ENCODE data around the gene RPS3A.

DNA sequence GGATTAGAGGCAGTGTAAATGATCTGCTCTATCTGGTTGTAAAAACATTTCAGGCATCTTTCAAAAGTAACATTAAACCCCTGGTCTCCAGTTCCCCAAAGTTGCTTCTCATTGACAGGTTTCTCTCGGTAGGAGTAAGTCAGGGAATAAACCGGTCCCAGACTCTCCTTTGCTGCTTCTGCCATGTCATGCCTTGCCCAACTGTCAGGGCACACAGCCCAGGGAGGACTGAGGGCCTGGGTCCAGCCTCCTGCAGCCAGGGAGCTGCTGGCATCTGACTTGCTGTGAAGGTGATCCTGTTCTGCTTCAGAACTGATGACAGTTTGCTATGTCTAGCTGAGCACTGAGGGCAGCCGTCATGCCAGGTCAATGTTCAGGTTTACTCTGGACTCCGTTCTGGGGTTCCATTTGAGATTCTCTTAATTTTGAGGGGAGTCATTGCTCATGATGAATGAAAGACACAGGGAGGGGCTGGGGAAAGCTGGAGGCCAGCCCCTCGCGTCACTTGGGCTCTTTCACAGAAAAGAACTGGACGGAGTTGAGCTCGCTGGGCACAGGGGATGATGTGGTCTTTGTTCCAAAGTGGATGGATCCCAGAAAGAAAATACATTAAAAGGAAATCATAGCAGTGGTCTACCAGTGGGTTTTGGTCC, 312.4 kb downstream of the ARHGAP10 start:
- PRO-cap = no peak

GRCh38 chr4:148100885-148101596, 341.2 kb downstream of the NR3C2 start:
- PRO-cap = no peak

DNA sequence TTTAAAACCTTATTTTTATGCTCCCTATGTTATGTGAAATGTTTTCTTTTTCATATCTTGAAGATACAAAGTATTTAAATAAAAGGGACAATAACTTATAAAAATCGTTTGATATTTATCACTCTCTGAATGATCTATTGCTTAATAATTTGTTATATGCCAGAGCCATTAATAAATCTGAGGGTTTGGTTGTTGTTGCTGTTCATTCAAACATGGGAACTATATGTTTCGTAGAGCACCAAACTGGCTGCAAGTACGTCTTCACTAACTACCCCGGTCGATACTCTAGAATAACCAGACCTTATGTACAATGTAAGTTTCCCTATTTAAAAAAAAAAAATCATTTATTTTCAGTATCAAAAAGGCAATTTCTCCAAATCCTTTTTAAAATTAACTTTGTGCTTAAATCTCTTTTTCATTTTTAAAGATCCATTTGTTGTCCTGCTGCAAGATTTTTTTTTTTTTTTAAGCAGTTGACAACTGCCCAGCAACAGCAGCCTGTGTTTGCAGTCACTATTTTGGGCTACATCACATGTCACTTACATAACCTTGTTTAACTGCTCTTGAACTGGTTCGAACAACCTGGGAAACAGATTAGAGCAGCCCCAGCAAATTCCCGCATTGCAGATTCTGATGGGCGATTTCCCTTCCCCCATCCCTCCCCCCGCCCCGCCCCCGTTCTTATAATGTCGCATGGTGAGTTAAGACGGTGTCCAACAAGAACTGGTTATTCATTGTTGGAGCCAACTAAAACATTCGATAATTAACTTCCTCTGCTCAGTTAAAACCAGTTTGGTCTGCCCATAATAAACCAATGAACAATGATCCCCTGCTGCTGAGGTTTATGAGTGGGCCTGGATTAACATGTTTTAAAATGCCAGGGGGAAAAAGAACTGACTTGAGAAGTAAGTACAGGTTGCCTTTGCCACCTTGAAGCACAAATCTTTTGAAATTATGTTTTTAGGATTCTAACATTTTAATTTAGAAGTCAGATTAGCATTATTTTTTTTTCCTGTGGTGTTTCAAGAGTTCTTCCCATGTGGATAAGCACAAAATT, 238.9 kb downstream of the NR3C2 start:
- PRO-cap = no peak

GRCh38 chr4:148513743-148514198, 71.6 kb upstream of the NR3C2 start:
- PRO-cap = unidirectional peak, plus-strand start at chr4:148513986

DNA sequence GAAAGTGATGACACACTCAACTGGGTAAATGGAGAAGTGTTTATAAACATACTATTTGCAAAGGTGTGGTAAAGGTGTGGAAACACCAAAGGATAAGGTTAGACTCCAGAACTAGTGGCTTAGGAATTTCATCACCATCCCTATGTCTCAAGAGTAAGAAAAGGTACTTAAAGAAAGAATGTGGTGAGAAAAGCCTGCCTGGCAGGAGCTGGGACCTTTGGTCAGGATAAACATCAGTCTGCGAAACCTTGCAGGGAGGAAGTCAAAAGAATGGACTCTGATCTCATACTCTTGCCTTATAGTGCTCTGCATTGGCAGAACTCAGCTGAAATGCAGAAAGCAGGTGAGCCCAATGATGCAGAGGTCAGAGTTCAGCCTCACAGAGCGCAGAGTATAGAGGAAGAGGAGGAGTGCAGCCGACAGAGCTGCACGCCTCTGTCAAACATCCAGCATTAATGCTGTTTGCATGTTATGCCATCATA, 97.2 kb upstream of the NR3C2 start:
- PRO-cap = no peak

DNA sequence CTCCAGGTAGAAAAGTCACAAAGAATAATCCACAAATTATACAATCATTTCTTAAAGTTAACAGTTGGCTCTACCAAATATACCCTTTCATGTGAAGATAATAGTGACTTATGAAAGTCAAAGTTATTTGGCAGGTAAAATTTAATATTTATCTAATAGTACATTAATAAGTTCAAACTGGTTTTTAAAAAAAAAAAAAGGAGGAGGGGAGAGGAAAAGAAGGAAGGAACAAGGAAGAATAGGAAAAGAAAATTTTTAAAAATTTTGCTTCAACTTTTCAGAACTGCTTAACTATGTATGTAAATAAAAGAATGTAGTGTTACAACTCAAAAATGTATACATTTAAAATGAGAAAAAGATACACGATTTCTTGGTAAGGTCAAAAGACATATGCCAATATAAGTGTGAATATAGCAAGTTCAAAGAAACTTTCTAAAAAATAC, 6.0 kb upstream of the MAB21L2 start:
- PRO-cap = no peak

DNA sequence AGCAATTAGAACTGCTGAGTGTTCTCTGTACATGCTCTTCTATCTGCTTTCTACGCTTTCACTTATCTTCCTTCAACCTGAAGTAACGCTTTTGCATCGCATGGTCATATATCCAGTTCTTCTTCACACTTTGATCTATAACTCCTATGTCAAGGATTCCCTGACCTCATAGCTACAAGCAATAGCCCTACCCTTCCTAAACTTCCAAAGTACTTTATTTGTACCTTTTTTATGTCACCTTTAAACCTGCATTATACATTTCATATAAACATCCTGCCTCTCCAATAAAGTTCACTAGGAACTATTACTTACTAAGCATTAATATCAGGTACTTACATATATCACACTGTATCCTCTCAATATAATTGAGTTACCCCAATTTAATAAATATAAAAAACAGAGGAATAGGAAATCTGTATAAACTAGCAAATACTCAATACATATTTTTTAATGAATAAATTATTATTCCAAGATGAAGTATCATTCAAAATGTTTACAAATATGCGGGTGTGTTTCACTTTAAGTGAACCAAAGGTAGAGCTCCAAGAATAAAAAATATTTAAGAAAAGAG, 67.5 kb downstream of the MAB21L2 start:
- PRO-cap = no peak

DNA sequence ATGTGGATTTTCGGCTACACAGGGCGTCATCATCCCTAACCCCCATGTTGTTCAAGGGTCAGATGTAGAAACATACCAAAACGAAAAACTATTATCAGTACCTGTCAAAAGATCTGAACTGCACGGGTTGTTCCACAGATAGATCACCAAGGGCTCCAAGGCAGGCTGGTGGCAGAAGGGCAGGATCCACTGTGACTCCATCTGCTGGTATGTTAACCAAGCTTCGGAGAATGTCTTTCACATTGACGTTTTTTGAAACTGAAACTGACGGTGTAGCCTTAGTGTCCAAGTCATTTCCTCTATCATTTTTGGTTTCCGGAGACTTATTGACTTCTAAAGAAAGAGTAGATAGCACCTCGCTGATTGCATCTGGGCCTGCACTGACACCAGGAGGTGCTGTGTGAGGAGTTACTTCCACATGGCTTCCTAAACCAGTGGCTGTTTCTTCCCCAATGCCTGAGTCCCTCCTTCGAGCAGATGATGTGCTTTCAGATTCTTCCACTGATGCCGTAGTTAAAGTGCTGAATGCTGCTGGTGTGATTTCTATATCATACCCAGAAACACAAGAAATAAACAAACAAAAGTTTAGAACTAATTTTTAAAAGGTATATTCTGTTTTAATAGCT, 186.9 kb downstream of the LRBA start:
- PRO-cap = bidirectional peak, plus-strand start at position 362 of the sequence, minus-strand start at position 203 of the sequence

DNA sequence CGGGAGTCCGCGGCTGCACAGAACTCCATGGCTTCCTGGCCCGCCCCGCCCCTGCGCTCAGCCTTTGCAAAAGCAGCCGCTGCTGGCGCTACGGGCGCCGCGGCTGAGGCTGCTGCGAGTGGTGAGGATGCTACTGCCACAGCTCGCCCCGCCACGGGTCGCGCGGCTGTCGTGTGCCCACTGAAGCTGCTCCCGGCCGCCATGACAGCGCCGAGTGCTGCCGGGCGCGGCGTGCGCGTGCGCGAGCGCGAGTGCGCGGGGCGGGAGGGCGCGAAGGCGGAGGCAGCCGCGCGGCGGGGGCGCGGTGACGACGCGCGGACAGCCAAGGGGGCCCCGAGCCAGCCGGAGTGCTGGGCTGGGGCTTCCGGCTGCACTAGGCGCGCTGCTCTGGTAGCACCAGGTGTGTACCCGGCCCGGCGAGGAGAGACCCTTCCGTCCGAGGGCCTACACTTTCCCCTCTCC, 456 bp upstream of the LRBA start:
- PRO-cap = bidirectional peak, plus-strand start at position 250 of the sequence, minus-strand start at position 203 of the sequence

DNA sequence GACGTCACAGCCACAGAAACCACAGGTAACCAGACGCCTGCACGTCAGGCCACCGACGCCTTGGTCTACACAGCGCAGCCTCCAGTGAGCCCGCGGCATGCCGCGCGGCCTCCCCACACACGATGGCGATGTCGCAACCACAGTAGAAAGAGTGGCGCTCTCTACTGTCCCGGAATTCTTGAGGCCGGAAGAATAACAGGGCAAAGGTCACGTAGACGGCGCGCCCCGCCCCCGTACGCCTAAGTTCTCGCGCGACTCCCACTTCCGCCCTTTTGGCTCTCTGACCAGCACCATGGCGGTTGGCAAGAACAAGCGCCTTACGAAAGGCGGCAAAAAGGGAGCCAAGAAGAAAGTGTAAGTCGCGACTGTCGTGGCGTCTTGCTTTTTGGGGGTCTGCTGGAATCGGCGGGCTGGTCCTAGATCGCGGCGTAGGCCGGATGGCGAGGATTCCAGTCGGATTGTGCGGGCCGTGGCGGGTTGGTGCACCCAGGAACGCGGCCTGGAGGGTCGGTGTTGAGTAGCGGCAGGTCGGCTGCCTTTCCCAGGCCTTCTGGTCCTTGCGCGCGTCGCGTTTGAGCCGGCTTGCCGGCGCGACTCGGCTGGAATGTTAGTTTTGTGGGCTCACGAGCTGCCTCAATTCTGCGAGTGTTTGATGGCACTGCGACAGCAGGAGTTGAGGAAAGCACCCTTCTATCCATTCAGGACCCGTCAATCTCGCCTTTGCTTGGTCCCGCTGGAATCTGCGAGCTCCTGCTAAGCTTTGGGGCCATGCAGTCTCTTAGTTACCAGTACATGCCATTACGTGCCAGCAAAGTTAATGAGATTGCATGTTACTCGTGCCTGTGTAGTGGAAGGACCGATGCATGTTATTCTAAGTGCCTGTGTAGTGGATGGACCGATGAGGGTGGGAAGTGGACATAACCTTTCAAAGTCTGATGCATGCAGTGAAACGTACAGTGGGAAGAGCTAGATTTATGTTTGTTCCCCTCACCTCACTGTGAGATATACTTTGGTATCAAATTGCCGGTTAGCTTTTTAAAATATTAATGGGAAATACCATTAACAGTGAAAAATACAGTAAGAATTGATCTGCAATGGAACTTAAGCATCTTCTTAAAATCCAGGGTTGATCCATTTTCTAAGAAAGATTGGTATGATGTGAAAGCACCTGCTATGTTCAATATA, at the start of gene RPS3A:
RPS3A (plus strand) TSS at position 268 of the 1,185 bp plus-strand sequence.
- PRO-cap = bidirectional peak, plus-strand start at position 261 of the sequence, minus-strand start outside the sequence

DNA sequence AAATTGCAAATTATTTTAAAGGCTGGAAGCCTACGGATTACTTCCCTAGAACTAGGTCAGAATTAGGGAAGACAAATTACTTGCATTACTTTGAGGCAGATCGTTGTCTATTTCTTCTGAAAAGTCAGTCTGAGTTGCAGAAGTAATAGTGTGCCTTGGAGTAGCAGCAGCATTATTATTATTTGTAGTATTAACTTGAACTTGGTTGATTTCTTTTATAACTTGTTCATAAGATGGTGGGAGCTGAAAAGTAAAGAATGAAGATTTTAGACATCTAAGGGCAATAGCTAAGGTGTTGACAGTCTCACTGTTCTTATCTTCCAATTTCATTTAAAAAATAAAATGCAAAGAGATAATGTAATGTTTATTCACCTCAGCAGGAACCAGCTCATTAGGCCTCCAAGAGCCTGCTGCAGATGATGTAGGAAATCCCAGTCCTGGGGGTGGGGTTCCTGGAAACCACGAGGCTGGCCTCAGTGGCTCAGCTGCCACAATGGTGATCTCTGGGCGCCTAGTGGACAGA, 77.1 kb downstream of the RPS3A start:
- PRO-cap = no peak

- PRO-cap = no peak
Measured at GRCh38 chr4:151329090-151329648, 3.8 kb upstream of the SH3D19 start.

DNA sequence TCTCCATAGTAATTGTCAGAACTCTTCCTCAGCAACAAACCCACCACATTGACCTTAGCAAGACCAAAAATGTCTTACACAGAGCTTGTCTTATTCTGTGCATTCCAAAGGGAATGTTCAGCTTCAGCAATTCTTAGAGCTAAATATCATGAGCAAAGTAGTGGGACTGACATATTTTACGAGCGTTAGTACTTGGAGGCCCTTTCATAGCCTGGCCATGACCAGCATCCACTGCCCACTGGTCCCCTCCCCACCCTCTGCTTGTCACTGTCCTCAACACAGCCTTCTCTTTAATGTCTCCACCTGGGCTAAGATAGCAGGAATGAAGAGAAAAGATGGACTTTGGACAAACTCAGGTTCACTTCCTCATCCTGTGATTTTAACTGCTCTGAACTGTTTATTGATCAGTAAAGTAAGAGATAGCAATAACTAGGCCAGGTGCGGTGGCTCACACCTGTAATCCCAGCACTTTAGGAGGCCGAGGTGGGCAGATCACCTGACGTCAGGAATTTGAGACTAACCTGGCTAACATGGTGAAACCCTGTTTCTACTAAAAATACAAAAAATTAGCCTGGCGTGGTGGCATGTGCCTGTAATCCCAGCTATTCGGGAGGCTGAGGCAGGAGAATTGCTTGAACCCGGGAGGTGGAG, 15.6 kb upstream of the SH3D19 start:
- PRO-cap = no peak

DNA sequence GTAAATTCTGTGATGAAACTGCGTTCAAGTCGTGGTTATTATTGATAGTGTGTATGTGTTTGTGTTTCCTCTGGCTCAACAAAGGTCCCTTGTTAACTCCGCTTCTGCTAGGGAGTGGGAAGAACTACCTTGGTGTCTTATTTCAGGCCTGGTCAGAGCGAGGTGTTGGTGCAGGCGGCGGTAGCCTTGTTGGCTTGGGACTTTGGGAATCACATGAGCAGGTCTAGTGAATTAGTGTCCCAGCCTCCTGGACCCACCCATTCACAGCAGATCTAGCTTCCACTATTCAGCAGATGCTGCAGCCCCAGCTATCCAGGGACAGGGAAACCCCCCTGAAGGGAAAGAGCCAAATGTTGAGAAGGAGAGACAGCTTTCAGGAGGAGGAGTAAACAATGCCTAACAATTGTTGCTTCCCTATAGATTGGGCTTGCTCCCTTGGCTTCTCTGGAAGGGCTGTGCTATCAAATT, 1.0 kb downstream of the FHIP1A start:
- PRO-cap = no peak

- PRO-cap = no peak
Measured at GRCh38 chr4:151991335-151992181, 230.8 kb upstream of the GATB start.

DNA sequence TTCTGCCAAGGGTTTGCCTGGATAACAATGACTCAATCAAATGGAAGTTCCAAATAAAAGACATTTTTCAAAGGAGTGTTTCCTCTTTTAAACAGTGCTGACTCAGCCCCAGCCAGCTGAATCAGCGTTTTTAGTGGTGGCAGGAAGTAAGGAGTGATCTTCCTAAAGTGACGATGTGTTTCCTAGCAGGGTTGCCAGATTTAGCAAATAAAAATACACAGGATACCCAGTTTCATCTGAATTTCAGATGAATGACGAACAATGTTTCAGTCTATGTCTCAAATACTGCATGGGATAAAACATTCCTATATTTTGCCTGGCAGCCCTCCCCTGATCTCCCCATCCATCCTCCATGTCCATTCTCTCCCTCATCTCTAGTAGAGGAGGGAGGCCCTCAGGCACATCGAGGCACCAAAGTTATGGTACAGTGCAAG, 345.5 kb upstream of the GATB start:
- PRO-cap = no peak

- PRO-cap = no peak
Measured at GRCh38 chr4:152257747-152258200, 278.1 kb downstream of the FBXW7 start.

DNA sequence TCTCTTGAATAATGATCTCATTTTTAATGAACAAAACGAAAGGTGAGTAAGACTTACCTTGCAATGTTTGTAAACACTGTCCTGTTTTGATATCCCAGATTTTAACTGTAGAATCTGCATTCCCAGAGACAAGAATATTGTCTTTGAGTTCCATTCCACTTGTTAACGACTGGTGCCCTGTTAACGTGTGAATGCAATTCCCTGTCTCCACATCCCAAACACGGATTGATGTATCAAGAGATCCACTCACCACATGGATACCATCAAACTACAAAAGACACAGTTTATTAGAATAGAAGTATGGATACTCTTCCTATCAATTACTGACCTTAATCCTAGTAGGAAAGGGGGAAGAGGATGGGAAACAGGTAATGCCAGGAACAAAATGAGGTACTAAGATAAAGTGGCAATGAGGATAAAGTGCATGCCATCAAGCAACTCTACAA, 211.7 kb downstream of the FBXW7 start:
- PRO-cap = no peak

DNA sequence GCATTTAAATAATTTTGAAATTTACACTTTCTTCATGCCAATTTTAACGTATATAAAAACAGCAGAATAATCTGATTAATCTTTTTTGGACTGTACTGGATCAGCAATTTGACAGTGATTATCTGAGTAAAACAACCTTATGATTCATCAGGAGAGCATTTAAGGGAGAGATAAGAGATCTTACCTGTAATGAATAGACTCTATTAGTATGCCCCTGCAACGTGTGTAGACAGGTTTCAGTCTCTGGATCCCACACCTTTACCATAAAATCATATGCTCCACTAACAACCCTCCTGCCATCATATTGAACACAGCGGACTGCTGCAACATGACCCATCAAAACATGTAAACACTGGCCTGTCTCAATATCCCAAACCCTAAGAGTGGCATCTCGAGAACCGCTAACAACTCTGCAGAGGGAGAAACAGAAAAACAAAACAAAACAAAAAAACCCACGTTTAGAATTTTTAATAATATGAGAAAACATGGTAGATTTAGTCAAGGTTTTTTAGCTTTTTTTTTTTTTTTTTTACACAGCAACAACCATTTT, 210.0 kb downstream of the FBXW7 start:
- PRO-cap = no peak

DNA sequence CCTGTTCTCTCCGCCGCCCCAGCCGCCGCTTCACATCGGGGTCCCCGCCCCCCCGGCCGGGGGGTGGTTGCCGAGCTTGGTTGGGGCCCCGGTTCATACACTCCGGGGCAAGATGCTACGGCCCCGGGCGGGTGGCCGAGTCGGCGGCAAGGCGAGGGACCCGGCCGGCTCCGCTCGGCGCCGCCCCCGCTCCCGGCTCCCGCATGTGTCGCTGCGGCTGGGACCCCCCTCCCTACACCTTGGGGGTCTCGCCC, 525 bp downstream of the FBXW7 start:
- PRO-cap = unidirectional peak, minus-strand start at position 34 of the sequence

Measured in pulmonary lymph node (tissue), 1 donor.